ENCODE measurements around a stretch of chr9.

DNA sequence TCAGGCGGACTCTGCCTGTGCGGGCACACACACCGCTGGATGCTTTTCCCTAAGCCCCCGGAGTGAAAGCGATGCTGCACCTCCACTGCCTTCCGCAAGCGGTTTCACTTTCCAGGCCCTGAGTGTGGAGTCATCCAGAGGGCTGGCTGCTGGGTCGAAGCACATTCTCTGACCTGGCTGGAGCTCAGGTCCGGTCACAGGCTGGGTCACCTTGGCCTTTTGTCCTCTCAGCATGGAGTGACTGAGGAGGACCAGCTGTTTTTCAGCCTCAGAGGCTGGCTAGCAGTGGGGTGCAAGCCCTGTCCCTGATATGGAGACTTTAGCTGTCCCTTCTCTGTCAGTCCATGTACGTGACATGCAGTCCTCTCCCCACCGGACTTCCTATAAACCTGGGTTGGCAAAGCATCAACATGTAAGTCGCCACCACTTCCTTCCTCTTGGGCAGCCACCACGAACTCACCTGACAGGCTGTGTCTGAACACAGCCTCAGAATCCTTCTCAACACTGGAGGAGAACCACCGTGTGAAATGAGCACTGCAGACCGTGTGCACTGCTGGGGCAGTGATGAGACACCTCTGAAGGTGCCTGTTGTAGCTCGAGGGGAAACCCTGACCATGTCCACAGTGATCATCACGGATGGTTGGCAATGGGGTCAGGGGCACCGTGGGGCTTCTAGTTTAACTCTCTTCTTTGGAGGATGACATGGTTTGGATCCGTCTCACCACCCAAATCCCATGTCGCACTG lies 51.4 kb downstream of the GADD45G start:
- PRO-cap, 7 experiments, result no peak in any of the 7 experiments

- PRO-cap, 7 experiments, result no peak in any of the 7 experiments
Observed at GRCh38 chr9:89743946-89744481, 139.2 kb downstream of the GADD45G start.

DNA sequence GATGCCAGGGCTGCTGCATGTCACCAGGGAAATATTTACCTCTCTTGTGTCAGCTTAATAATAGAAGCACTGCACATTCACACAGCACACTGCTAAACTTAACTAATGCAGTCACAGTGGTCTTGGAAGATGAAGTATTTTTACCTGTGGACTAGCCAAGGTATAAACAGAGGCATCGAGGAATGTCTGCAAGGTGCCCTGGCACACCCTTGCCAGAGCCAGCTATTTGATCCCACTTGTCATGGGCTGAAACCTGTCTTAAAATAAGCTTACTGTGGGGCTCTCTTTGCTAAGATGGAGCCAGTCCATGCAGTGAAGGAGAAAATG lies 281.7 kb downstream of the GADD45G start:
- PRO-cap, 7 experiments, result no peak in any of the 7 experiments

GRCh38 chr9:90997424-90997799 lies 195.8 kb downstream of the SYK start:
- PRO-cap, 7 experiments, result no peak in any of the 7 experiments

DNA sequence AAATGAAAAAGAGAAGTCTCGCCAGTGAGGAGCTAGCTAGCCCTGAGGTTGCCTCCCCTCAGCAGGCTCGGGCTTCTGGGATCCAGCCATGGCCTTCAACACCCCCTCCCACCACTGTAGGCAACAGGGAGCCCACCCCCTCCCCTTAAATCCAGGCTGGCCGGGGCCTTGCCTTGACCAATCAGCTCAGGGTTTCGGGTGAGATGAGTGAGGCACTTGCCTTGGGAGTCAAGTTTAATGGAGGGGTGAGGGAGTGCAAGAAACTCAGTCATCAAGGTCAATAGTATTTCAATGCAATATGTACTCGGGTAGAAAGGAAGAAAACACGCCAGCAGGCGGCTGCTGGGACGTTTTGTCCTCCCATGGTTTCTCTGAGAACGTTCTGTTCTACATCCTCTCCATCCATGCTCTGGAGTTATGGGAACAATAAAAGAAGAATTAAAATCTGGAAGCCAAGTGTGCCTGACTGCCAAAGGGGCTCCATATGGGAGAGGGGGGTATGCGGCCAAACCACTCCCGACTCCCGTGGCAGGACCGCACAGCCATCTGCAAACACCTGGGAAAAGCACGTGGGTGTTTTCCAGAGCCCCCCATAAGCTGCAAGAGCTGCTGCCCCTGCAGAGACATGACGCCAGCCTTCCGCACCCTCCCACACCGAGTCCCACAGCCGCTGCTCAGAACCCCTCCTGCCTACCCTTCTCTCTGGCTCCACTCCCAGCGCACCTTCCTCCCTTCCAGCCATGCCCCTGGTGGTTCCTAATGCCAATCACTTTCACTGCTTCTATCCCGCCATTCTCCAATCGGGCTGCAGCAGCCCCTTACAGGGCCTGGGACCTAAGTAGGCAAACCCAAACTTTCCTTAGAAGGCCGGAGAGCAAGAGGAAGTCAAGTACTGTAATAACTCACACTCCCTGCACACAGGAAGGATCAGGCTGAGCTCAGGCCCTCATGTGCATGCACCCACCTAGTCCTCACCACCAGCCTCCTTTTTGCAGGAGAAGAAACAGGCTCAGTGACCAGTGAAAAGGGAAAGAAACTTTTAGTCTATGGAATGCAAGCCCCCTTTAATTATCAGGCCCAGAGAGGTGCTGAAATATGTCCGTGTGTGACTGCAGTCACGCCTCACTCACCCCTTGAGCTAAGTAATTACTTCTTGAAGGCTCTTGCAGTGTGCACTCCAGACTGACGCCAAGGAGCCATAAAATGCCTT lies 241.6 kb downstream of the SYK start:
- PRO-cap, 7 experiments, result no peak in any of the 7 experiments

GRCh38 chr9:91197651-91198156 lies 164.0 kb downstream of the AUH start:
- PRO-cap, 7 experiments, result no peak in any of the 7 experiments

DNA sequence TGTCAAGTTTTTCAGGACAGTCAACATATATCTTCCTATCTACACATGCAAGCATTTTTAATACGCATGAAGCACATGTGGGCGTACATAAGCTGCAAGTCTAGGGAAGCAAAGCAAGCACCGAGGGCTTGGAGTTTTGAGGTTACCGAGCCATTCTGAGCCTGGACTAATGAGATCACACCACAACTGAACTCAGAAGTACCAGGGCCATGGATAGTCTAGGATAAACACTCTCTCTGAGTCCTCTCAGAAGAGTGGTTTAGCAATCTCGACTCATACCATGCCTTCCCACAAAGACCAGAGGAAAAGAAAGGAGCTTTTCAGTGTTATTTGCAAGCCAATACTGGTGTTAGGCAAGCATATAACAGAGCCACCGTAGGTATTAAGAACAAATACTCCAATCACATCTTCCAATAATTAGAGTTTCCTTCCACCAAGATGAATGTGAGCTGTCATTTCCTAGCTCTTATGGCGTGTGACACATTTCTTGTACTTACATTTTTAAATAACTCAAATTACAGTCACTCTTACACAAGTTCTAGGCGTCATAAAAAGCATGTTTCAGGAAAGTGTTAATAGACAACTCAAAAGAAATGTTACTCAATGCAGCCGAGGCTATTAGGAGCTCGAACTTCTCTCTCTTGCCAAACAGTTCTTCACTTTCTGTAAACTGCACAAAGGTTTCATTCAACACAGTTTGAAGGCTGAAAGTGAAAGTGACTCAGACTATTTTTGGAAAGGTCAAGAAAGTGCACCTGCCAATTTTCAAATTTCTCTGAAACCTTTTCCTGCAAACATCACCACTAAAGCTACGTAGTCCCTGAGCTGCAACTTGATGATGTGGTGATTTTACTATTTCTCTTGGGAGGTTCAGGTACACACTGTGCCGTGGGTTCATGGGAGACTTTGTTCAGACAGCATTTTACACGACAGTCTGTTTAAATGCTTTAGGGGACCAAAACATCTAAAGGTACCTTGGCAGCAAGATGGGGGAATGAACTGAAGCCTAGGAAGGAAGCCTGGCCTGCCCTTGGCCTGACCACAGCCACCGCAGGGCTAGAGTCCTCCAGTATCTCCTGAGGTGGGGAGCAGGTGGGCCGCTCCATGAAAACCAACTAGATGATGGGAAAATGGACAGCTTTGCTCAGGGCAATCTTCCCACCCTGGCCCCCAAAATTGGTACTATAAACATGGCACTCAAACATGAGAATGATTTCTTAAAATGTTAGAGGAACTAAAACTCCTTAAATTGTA lies 153.8 kb downstream of the AUH start:
- PRO-cap, 7 experiments, result no peak in any of the 7 experiments

GRCh38 chr9:91285802-91286052 lies 76.0 kb downstream of the AUH start:
- PRO-cap, 7 experiments, result no peak in any of the 7 experiments

DNA sequence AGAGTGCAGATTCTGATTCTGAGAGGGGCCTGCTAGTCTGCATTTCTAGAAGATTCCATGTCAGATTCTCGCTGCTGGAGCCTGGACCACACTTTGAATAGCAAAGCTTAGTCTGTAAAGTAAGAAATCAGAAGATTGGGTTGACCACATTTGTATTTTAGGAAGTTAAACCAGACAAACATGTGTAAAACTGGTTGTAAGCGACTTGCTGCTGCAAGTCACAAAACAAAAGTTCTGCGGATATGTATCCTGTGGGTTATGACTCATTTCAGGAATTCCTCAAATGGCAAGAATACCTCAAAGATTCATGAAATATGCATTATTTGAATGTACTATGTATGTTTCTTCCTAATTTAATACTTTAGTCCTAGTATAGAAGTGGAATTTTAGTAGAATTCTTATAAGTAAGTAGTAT lies 27.9 kb downstream of the NFIL3 start:
- PRO-cap, 7 experiments, result no peak in any of the 7 experiments

DNA sequence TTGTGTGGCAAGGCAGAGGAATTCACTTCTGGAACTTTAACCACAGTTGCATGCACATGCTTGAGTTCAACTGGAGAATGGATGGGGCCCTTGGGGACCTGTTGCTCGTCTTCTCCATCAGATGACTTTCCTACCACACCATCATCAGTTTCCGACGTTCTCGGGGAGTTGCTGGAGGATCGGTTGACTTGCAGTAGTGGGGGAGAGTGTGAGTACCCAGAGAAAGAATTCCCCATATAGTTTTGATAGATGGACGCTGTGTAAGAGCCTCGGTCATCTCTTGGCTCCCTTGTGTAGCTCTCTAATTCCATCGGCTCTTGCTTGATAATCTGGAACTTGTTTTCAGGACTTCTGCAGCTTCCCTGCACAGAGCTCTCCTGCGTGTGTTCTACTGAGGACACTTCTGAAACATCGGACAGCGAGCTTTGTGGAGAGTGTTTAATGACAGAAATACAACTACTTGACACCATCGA lies 13.8 kb downstream of the NFIL3 start:
- PRO-cap, 7 experiments, result no peak in any of the 7 experiments

DNA sequence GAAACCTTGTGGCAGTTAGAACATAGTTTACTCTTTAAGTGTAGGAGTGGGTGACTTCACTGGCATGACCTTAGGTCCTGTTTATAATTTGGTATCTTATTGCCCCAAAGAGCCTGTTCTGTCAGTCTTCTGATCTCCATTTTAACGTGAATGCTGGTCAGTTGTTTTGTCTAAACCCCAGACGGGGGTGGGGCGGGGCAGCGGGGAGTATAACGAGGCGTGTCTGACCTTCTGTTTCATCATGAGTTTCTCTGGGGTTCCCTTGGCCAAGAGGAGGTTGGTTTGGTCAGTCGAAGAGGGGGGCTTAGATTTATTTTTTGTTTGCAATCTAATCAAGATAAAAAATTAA lies 77.1 kb upstream of the NFIL3 start:
- PRO-cap, 7 experiments, result no peak in any of the 7 experiments

- PRO-cap, 7 experiments, result no peak in any of the 7 experiments
Observed at GRCh38 chr9:91514978-91515633, 91.5 kb upstream of the NFIL3 start.

DNA sequence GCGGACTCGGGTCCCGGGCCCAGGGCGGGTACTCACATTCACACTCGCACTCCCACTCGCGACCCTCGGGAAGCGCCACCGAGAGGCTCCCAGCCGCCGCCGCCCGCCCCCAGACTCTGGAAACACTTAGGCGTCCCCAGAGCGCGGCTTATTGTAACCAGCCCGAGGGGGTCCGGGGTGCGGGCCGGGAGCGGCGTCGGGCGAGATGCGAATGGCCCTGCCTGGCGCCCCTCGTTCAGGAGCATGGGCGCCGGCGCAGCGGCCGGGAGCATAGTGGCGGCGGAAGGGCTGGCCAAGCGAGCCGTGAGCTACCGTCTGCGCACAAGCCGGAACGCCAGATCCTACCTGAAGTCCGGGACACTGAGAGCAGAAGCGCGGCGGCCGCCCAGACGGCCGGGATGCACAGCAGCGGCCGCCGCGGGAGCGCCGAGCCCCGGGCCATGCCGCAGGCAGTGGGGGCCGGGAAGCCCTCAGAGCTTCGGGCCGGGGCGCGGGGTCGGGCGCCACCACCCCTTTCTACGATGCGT lies 443 bp downstream of the ROR2 start:
- PRO-cap, 7 experiments, result no peak in any of the 7 experiments

DNA sequence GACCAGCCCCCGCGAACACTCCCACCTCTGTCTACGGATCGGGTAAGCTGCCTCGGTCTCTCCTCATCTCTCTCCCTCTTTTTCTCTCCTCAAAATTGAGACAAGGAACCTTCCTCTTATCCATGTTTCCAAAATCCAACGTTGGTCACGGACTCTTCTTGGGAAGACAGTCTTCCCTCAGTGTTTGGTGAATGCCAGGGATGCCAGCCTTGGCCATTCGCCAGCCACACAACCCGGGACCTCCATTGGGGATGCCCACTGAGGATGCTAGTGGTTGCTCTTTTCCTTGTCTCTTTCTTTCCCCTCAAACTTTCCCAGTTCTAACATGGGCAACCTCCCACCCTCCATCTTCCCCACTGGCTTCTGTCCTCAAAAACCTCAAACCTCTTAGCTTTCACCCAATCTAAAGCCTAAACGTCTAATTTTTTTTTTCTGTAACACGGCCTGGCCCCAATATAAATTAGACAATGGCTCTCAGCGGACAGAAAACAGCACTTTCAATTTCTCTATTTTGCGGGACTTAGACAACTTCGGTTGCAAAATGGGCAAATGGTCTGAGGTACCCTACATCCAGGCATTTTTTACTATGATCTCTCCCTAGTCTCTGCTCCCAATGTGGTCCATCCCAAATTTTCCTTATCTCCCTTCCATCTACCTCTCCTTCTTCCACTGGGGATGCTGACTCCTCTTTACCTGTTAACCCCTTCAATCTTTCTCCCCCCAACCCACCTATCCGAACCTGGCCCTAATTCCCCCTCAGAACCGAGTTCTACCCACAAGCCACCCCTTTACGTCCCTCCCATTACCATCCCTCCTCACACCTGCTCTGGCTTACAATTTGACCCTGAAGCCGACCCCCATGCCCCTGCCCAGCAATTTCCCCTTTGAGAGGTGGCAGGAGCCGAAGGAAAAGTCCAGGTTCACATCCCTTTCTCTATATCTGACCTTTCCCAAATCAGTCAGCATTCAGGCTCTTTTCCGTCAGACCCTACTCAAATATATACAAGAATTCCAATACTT lies 42.7 kb downstream of the SPTLC1 start:
- PRO-cap, 7 experiments, result no peak in any of the 7 experiments

DNA sequence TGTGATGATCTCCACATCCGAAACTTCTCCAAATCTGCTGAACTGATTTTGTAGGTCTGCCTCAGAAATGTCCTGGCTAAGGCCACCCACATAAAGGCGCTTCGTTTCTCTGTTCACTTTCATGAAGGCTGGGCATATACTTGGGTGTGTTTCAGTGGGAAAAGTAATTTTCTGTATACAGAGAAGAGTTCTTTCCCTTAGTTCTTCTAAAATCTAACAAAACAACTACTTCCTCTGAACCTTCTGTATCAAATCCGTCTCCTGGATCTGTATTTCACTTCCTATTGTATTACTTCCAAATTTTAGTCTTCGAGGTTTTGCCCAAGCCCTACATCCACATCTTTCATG lies 1.1 kb downstream of the NOL8 start:
- PRO-cap, 7 experiments, result no peak in any of the 7 experiments

DNA sequence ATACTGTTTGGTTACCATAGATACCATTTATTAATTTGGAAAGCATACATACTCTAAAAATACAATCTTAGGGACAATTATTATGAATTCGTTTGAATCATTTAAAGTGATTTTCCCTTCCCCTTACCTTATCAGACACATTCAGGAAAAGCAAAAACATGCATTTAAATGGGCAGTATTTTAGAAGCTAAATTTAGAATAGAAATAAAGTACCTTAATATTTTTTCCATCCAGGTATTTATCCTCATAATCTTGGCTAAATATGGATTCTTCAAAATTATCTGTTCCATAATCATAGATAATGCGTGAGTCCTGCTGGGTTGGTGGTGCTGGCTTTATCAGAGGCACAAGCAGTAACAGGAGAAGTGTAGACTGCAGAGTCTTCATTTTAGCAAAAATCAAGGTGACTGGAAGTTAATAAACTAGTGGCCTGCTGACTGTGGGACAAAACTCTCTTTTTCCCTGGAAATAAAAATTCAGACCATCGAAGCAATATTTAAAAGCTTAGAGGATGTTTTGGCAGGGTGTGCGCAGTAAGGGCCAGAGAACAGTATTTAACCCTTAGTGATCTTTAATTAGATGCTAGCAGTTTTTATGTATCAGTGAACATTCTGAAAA lies 1.2 kb downstream of the OGN start:
- PRO-cap, 7 experiments, result no peak in any of the 7 experiments

DNA sequence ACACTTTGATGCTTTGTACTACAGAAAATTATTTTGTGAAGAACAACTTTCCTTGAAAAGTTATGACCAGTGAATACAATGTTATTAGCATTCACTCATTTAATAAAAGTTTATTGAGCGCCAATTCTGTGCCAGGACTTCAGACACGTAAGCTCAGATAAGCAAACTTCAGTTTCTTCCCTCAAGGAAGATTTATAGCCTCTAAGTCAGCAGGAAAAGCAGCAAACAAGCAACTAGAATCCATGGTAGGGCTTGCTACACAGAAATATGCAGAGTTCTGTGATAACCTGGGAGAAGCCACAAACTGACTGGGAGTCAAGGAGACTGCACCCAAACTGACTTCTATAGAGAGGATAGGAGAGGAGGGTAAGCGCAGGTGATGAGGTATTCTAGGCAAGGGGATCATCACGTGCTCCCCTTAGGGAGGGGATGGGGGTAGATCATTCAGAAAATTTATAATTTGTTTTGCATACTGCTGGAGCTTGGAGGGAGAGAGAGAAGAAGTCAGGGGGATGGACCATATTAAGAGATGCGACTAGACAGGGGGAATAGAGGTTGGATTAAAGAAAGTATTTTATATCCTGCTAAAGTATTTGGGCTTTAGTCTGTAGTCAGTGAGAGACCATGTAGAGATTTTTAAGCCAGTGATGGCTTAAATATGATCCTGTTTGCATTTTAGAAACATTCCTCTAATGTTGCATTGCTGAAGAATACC lies 1.5 kb upstream of the OGN start:
- PRO-cap, 7 experiments, result no peak in any of the 7 experiments

GRCh38 chr9:92763660-92764407 lies 799 bp downstream of the BICD2 start:
- PRO-cap, 7 experiments, result peak in 1 of 7 experiments; most common plus-strand start chr9:92764247 (in 1); most common minus-strand start chr9:92763939 (in 1)

DNA sequence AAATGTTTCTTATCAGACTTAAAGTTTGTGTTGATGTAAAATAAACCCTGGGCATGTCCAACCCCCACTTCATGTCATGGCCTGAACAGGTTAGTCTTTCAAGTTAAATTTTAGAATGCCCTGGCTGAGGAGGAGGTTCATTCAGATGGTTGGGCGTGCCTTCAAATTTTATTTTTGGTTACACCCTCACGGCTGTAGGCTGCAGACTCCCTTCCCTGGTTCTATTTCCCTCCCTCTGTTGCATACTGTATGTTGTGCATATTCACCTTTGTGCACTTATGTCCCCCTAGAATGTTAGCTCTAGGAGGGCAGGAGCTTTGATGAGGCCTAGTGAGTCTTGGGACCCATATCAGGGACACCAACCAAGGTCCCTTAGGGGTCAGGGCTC lies 5.4 kb upstream of the BICD2 start:
- PRO-cap, 7 experiments, result no peak in any of the 7 experiments

- PRO-cap, 7 experiments, result peak in 2 of 7 experiments; most common minus-strand start chr9:92842007 (in 2)
Observed at GRCh38 chr9:92841849-92842350, 35.9 kb downstream of the ZNF484 start.